OVCAR3 (cell line): ENCODE measurements around a stretch of chr20.

GRCh38 chr20:62573295-62573642 is 69.0 kb upstream of the SLCO4A1 start:
- RRBS, result no CpG with 5 or more reads among the region's 7 CpGs

DNA sequence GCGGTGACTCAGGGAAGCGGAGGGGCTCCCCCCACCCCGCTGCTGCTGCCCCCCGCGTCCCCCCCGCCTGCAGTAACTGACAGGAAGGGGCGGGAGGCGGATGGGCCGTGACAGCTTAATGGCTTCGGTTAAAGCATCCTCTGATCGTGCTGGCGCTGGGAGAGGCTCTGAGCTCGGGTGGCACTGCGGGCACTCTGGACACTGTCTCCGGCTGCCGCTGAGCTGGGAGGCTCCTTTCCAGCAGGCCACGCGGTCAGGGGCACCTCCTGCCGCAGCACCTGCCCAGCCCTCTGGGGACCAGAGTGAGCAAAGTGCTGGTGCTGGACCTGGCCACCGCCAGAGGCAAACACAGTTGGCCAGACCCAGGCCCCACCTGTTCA is 38.5 kb upstream of the SLCO4A1 start:
- RRBS, result no CpG with 5 or more reads among the region's 20 CpGs

GRCh38 chr20:62622838-62623163 is 19.5 kb upstream of the SLCO4A1 start:
- RRBS, result no CpG with 5 or more reads among the region's 14 CpGs

GRCh38 chr20:62643185-62643926 is 1.1 kb downstream of the SLCO4A1 start:
- RRBS, result 49% methylated on average over 14 of the region's 35 CpGs

- RRBS, result no CpG with 5 or more reads among the region's 15 CpGs
These were observed 20.0 kb downstream of the SLCO4A1 start for GRCh38 chr20:62662154-62662931.

- RRBS, result no CpG with 5 or more reads among the region's 9 CpGs
These were observed 25.8 kb downstream of the SLCO4A1 start for GRCh38 chr20:62668108-62668464.

DNA sequence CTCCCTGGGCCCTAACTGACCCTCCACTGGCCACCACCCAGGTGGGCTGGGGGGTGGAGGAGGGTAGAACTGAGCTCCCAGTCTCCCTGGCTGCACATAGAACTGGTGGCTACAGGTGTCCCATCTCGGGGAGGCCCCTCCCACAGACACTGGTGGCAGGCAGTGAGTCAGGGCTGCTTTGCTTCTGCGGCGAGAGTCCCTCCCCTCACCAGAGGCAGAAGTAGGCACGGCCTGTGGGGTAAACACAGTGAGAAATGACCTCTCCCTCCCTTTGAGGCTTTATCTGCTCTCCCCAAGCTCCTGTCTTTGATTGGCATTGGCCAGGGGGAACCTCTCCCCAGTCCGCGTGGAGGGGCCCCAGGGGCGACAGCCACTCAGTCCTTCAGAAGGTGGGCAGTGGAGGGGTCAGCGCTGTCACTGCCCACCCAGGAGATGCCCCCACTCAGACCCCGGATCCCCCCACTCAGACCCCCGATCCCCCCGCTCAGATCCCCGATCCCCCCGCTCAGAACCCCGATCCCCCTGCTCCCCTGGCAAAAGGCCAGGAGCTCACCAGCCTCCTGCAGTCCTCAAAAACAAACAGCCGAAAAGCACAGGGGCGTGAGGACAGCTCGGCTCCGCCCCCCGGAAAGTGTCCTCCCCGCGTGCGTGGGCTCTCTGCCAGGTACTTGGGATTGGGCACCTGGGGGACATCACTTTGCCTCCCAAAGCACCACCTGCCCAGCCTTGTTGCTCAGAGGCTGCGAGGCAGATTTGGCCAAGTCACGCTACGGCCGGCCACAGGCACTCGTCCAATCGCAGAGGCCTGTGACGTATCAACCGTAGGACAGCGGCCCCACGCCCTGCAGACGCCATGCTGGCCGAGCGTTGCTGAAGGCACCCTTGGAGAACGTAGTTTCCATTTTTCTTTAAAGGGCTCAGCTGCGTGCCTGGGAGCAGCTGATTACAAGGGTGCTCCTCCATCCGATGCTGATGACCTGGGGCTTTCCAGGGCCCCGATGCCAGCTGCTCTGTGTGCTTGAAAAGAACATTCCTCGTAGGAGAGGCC is 2.8 kb downstream of the NTSR1 start:
- RRBS, result no CpG with 5 or more reads among the region's 40 CpGs

GRCh38 chr20:62739556-62739994 is 30.9 kb downstream of the NTSR1 start:
- RRBS, result no CpG with 5 or more reads among the region's 21 CpGs

DNA sequence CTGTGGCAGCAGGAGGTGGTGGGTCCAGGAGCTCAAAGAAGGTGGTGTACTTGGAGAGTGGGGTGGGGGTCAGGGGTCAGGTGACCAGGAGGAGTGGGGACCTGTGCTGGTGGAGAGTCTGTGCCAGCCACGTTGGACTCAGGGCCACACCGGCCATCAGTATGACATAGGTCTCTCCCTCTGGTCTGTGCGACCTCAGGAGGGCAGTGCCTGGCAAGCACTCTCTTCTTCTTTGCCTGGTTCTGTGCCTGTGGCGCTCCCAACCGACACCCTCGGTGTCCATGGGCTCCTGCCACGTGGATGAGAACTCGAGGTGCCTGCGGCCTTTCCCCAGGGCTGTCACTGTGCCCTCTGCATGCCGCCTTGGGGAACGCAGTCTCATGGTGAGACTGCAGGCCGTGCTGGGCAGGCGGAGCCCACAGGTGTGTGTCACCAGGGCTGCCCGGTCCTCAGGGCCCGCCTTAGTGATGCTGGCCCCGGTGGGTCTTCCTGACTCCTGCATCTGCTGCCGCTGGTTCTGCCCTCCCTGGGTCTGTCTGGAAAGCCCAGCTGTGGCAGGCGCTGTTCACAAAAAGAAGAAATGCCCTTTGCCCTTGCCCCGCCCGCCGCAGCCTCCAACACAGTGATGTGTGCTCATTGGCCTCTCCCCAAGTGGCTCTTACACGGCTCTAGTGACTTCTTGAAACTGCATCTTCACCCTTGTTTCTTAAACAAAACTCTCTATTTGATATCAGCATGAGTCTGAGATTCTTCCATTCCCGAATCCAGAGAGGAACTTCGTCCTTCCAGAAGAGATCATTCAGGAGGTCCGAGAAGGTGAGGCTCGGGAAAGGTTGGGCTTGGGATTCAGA is 1.8 kb downstream of the MRGBP start:
- RRBS, result no CpG with 5 or more reads among the region's 26 CpGs

DNA sequence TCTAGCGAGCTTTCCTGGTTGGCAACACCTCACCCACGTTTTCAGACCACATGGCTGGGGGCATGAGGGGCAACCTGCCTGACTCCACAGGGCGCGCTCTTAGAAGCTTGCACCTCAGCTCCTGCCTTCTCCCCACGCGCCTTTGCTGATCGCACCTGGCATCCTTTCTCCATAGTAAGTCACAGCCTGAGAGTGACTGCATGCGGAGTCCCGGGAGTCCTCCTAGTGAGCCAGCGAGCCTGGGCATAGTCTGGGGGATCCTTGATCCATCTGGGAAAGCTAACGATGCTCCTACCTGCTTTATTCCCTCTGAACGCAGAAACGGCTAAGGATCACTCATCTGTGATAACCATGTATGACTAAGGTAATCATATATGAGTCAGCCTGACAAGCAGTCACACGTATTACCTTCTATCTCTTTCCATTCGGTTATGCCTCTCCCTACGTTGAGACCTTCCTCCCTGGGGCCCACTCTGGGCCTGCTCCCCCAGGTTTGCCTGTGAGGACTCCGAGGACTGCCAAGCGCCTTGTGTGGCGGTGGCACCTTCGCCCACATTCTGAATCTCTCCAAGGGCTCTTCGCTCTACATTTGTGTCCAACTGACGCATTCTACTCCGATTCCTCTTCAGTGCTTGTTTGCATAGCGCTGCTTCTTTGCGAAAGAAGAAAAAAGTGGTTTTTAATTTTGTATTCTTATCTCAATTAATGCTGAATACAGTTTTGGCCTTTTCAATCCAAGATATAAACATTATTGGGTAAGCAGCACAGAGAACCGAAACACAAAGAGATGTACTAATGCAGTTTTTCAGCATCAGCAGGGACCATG is 4.4 kb downstream of the TCFL5 start:
- RRBS, result no CpG with 5 or more reads among the region's 26 CpGs

DNA sequence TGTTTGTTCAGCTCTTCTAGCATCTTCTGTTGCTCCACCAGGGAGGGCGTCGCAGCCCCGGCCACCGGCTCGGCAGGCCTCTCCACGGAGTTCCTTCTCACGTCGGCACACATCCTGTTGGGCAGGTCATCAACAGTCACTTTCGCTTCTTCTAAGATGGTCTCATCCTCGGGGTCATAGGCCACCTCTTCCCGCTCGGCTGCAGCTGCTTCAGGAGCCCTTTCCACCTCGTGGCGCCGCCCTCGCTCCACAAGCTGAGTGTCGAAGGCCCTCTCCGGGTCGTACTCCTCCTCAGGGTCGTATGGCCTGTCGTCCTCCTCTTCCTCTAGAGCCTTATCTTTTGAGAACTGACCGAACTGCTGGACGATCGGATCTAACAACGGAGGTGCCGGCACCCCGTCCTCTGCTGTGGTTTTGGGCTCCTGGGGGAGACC is 19.9 kb upstream of the TCFL5 start:
- RRBS, result 99% methylated on average over 8 of the region's 27 CpGs

- RRBS, result no CpG with 5 or more reads among the region's 16 CpGs
These were observed 26.0 kb upstream of the TCFL5 start for GRCh38 chr20:62887519-62888069.

DNA sequence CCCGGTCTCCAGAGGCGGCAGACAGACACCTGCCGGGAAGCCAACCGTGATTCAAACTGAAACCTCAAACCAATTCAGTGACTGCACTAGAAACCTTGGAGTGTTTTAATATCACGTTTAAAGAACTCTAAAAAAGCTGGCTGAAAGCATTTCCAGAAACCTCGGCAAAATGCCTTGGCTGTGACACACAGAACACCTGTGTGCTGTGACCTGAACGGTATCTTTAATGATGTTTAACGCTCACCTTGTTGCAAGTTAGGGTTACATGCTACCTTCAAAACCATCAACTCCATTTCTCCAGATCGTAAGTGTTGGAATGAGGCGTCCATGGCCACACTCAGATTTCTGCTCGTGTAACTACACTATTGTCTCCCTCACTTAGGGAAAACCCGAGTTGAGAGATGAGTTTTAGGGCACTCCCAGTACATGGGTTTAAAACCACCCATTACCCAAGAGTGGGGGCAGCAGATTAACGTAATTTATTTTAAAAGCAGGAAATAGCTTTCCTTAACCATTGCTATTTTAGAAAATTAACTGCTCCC is 27.1 kb downstream of the DIDO1 start:
- RRBS, result no CpG with 5 or more reads among the region's 13 CpGs

DNA sequence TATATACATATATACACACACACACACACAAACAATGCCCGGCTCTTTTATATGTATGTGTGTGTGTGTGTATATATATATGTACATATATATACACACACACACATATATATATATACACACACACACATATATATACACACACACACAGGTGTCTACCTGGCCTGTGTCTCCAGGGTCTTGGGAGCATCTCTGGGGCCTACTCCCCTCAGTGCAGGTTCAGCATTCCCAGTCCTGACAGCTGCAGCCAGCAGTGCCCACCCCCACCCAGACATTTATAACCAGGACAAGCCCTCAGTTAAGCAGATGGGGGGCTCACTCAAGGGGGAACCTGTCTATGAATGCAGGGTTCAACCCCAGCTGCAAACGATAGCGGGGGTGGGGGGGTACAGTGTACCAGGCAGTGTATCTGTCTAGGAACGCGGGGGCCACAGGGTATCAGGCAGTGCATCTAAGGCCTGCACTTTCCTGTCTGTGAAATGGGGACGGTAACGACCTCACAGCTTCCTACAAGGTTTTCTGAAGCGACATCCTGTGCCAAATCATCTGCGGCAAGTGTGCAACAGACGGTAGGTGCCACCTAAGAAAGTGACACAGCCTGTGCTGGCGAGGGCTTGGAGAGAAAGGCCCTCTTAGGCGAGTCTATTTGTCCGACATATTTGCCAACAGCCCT is 4.0 kb downstream of the DIDO1 start:
- RRBS, result no CpG with 5 or more reads among the region's 13 CpGs

GRCh38 chr20:62953643-62954587 is 1.4 kb downstream of the SLC17A9 start:
- RRBS, result 97% methylated on average over 4 of the region's 32 CpGs

DNA sequence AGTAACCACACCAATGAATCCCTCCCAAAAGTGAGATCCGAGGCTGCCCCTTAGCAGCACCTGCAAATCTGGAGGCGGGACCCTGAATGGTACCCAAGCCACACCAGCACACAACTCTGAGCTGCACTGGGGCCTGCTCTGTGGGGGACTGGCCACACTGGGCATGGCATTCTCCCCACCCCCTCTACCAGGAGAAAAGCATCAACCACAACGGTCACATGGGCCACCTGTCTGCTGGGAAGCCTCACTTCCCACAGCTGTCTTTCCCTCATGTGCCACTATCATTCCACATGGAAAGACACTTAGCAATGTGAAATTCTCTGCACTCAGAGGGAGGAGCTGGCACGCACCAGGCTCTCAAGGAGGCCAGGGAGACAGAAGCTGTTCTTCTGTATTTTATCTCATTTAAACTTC is 19.2 kb downstream of the YTHDF1 start:
- RRBS, result no CpG with 5 or more reads among the region's 4 CpGs

- RRBS, result 97% methylated on average over 2 of the region's 36 CpGs
These were observed 13.4 kb downstream of the YTHDF1 start for GRCh38 chr20:63202286-63203095.

- RRBS, result 21% methylated on average over 5 of the region's 24 CpGs
These were observed 5.0 kb upstream of the BIRC7 start for GRCh38 chr20:63230529-63231314.

DNA sequence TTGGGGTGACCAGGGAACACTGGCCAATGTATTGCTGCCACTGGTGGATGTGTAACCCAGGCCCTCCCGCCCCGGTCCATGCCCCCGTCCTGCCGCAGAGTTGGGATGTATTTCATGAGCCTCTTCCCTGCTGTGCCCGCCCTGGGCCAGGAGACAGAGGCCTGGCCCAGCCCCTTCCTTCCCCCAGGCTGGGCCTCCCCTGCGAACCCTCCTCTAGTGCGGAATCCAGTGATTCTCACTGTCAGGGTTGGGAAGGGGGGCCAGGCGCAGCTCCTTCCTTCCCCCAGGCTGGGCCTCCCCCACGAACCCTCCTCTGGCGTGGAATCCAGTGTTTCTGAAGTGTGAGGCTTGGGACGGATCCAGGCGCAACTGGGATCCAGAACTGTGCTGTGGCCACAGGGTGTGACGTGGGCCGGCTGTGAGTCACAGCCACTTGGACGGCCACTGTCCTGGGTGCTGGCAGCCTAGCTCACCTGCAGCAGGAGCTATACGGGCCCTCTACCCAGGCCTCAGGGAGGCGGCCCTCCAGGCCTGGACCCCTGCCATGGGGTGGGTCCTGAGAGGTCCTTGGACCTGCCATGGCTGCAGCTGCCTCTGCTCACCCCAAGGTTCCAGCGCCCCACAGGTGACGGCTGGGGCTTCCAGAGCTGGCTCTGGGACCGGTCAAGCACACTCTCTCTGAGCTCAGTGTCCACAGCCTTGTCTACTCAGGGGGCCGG is 28.3 kb downstream of the COL20A1 start:
- RRBS, result 100% methylated on average over 1 of the region's 21 CpGs

GRCh38 chr20:63409860-63410191 is 48.7 kb upstream of the CHRNA4 start:
- RRBS, result no CpG with 5 or more reads among the region's 14 CpGs